Epidermal melanocyte (primary cell): Measurements from ENCODE around the genes SCN3A and GALNT3.

DNA sequence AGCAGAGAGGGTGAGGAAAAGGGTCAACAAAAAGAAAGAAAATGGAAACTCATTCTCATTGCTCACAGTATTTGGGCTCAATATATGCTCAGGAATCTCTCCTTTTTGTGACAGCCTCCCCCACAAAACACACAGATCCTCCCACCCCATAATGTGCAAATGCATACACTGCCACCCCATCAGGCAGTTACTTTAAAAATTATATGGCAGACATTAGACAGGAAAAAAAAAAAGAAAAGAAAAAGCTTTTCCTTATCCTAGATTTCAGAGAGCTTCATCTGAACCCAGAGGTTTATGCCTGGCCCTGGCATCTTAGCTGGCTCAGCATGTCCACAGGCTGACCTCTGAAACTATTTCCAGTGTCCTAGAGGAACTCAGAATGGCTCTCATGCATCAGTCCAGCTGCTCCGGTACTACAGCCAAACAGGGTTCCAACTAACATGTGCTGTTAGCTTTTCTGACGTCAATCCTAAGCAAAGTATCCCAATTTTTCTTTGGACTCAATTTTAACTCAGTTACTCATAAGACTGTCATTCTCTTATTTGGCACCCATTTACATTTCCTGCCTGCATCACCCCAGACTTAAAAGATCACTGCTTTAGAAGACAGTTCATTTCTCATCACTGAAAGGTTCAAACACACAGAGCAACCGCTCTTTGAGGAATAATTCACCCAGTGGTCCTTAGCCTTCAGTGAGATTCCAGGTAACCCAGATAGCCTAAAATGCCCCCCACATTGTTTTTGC, 105.8 kb downstream of the RBMS1 start:
- RRBS, result no CpG with 5 or more reads among the region's 3 CpGs

GRCh38 chr2:160388353-160389094, 105.1 kb downstream of the RBMS1 start:
- RRBS, result no CpG with 5 or more reads among the region's 13 CpGs

- RRBS, result 2% methylated on average over 39 of the region's 139 CpGs
Measured at GRCh38 chr2:160407291-160408293, 86.0 kb downstream of the RBMS1 start.

- RRBS, result no CpG with 5 or more reads among the region's 4 CpGs
Measured at GRCh38 chr2:160420262-160420740, 73.3 kb downstream of the RBMS1 start.

GRCh38 chr2:160423345-160423959, 70.2 kb downstream of the RBMS1 start:
- RRBS, result no CpG with 5 or more reads among the region's 8 CpGs

DNA sequence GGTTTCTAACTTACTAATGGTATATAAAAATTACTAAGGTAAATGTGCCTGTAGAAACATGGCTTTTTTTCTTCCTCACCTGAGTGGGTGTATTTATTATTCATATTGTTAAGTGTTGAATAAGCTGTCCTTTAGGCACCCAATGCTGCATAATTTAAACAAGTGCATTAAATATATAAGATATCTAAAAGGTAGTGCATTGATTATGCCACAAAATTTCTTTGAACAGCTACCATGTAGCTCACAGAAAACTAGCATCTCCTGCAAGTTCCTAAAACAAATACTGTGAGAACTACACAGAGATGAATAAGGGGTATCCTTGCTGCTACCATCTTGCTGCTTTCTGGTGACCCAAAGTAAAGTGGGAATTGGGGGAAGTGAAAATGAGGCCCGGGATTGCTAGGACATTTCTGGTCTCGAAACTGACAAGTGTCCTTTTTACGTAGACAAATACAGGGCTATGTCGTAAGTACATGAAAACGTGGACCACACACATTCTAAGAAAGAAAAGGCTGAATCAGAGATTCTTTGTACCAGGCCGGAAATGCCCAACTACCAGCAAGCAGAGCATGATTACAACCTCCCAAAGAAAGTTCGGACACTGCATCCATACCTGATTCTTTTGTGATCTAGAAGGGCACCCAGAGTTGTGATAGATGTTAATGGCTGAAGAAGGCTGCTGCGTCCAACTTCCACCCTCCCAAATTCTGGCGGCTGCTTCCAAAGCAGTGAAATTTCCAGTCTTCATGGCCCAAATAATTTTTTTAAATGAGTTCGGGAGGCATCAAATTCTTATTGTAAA, 1.8 kb downstream of the RBMS1 start:
- RRBS, result no CpG with 5 or more reads among the region's 10 CpGs

- RRBS, result no CpG with 5 or more reads among the region's 3 CpGs
Measured at GRCh38 chr2:160695484-160696088, 202.0 kb upstream of the RBMS1 start.

- RRBS, result no CpG with 5 or more reads among the region's 2 CpGs
Measured at GRCh38 chr2:160736597-160736933, 243.0 kb upstream of the RBMS1 start.

GRCh38 chr2:161239480-161239908, 68.7 kb upstream of the PSMD14 start:
- RRBS, result no CpG with 5 or more reads among the region's 24 CpGs

- RRBS, result no CpG with 5 or more reads among the region's 7 CpGs
Measured at GRCh38 chr2:161905546-161906214, 168.3 kb downstream of the DPP4 start.

DNA sequence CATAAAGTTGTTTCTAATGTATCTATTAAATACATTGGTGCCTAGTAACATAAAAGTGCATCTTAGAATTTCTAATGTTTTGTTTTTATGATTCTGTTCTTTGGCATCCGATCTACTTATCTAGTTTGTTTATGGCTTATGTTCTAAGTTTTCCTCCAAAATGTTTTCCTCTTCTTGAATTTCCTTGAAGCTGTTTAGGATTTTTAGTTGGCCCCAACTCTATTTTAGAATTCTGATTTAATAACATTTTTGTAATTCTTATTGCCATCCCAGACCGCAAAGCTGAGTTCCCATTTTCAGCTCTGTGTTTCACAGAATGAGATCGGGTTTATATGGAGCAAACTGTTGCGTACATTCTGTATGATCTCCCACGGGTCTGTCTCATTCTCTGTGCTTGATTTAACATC, 59.3 kb downstream of the DPP4 start:
- RRBS, result no CpG with 5 or more reads among the region's 5 CpGs

GRCh38 chr2:162091378-162092074, 17.5 kb upstream of the DPP4 start:
- RRBS, result no CpG with 5 or more reads among the region's 8 CpGs

GRCh38 chr2:162710432-162710744, 128.2 kb downstream of the KCNH7 start:
- RRBS, result no CpG with 5 or more reads among the region's 3 CpGs

DNA sequence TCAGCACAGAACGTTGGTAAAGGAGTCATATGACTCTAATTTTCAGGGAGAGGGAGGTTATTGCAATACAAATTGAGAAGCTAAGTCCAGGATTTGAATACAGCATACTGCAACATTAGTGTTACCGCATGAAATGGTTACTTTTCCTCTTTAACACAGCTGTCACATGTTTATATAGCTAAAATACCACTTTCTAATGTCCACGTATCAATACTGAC, 8.0 kb downstream of the FIGN start:
- RRBS, result no CpG with 5 or more reads among the region's 3 CpGs

GRCh38 chr2:164652340-164652958, 31.2 kb upstream of the GRB14 start:
- RRBS, result no CpG with 5 or more reads among the region's 4 CpGs

DNA sequence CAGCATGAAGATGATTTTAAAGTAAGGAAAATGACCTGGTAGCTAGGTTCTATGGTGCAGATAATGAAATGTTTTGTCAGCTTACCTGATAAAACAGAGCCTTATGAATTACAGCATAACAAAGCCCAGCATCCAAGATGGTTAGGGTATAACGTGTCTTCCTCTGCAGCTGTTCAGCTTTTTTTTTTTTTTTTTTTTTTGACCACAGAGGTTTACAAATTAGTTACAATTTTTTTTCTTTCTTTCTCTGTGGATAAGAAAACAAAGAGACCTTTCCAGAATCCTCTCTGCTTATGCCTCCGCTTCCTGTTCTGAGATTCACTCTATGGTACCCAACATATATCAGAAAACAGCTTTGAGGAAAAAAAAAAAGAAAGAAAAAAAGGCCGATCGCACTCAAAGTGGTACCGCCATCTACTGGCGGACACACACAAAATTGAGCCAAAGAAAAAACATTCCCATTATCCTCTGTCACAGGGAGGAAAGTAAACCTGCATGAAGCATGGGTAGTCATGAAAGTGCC, at the start of gene SCN3A:
SCN3A (minus strand) TSS at position 313 of the 523 bp plus-strand sequence.
- RRBS, result no CpG with 5 or more reads among the region's 6 CpGs

DNA sequence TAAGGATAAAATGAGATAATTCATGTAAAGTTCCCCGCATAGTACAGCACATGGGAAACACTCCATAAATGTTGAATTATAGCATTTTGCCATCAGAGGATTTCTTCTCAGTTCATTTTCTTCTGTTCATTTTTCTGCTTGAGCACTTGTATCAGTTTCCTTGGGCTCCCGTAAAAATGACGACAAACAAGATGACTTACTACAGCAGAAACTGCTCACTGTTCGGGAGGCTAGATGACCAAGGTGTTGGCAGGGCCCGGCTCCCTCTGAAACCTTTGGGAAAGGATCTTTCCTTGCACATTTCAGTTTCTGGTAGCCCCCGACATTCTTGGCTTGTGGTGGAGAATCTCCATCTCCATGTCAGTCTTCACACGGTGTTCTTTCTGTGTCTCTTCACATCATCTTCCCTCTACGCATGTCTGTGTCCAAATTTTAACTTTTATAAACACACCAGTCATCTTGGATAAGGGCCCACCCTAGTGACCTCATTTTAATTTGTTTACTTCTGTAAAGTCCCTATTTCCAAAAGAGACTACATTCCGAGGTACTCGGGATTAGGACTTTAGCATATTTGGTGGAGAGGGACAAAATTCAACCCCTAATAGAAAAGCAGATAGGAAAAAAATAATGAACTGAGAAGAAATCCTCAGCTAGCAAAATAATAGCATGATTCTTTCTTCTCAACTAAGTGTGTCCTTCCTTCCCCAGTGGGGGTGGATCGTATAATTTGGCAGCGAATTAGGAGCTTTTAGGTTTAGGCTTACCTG, 138.4 kb downstream of the GALNT3 start:
- RRBS, result no CpG with 5 or more reads among the region's 12 CpGs

GRCh38 chr2:165770146-165770649, 23.8 kb downstream of the GALNT3 start:
- RRBS, result no CpG with 5 or more reads among the region's 5 CpGs

GRCh38 chr2:165793697-165794466, at the start of gene GALNT3:
Gene GALNT3, minus strand, starts transcription at chr2:165794247.
- RRBS, result 47% methylated on average over 31 of the region's 74 CpGs

- RRBS, result no CpG with 5 or more reads among the region's 1 CpG
Measured at GRCh38 chr2:167186492-167186862, 106.3 kb upstream of the B3GALT1 start.